Fibroblast of villous mesenchyme (primary cell): ENCODE data around the gene CCDC186.

DNA sequence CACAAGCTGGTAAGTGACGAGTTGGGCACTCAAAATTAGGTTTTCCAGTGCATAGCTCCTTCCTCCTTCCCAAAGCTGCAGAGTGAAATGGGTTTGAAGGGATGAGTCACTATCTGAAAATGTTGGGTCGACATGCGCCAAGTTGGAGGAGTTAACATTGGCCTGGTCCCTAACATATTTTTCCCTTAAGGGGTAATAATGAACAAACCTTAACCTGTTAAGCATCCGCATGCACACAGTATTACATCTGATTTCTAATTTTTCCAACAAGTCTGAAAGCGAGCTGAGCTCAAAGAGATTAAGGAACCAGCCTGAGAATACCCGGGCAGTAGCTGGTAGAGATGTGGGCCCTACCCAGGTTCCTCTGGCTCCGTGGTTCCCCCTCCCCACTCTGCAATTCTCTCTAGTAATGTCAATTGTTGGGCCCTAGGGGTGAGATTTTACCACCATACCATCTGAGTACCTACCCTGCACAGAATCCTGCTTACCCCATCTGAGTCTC is 20.6 kb upstream of the TECTB start:
- CAGE, long polyA plus RNA, result no peak

GRCh38 chr10:112333171-112333890 is 40.6 kb upstream of the ACSL5 start:
- CAGE, long polyA plus RNA, result no peak

GRCh38 chr10:112364914-112365563 is 8.9 kb upstream of the ACSL5 start:
- CAGE, long polyA plus RNA, result no peak

- CAGE, long polyA plus RNA, result no peak
Observed at GRCh38 chr10:112375855-112376530, 2.1 kb downstream of the ACSL5 start.

DNA sequence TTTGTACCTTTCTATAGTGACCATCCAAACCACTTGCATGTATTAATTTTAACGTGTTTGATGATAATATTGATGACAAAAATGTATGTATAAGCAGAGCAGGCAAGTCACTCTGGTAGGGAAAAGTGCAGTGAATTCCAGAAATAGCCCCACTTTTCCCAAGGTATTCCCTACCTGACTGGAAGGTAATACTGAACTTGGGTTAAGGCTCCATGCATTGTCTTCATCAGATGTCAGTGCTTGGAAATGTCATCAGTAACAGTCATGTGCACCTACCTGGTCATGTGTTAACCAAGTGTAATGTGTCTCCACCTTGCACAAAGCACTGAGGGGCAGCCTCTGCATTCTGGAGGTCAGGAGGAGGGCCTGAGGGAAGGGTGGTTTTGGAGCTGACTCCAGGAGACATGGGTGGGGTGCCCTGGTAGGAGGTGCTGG is 242.1 kb downstream of the VTI1A start:
- CAGE, long polyA plus RNA, result no peak

GRCh38 chr10:112743149-112743835 is 206.8 kb upstream of the TCF7L2 start:
- CAGE, long polyA plus RNA, result no peak

DNA sequence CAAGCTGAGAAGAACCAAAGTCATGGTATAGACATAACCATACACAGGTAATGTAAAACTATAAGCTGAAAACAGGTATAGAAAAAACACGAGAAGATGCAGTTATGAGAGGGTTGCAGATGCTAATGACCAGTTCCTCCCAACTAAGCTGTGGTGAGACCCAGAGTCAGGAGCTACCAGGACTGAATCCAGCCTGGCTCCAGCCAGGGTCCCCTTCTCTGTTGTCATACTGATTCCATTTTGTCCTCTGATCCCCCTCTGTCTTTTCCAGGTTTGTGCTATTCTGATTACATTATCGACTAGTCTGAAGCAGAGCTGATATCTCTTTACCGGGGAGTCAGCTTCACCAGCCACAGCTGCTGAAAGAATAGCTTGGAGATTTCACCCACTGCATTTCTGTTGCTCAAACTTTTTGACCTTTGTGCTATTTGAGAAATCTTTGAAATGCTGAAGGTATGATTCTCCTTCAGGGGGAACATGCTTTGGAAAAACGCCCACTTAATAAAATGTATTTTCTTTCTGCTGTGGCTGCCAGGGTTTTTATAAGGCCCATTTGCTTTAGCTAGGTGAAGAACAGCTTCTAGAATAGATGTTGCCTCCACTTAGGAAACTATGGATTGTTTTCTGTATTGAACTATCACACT is 197.8 kb upstream of the TCF7L2 start:
- CAGE, long polyA plus RNA, result no peak

- CAGE, long polyA plus RNA, result no peak
Observed at GRCh38 chr10:112916069-112916509, 34.0 kb upstream of the TCF7L2 start.

DNA sequence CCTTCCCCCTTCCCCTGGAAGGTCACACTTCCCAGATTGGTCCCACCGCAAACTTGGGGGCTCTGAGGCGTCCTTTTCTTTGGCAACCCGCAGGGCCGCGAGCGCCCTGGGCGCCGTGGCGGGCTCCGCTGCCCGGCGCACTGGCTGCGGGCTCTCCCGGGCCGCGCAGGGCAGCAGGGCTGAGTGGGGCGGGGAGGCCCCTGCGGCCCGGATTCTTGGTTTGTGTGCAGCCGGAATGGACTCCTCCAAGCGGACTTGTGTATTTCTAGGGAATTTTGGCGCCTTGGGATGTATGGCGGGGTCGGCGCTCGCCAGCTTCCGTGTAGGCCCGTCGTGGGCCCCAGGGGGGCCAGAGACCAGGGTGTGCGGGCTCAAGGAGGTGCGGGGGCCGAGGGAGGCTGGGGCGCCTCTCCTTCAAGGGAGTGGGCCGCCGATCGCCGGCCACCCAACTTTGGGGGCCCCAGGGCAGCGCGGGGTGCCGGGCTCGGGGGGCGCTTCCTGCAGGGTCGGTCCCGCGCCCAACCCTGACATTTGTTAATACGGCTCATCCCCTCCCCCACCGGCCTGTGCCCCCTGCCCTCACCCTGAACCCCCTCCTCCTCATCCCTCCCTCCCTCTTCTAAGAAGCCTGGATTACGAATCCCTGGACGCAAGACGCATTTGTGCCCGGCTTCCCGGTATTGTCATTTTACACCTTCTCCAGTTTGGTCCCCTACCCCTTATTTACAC is 2.4 kb downstream of the TCF7L2 start:
- CAGE, long polyA plus RNA, result no peak

- CAGE, long polyA plus RNA, result no peak
Observed at GRCh38 chr10:112952998-112953629, 3.1 kb downstream of the TCF7L2 start.

DNA sequence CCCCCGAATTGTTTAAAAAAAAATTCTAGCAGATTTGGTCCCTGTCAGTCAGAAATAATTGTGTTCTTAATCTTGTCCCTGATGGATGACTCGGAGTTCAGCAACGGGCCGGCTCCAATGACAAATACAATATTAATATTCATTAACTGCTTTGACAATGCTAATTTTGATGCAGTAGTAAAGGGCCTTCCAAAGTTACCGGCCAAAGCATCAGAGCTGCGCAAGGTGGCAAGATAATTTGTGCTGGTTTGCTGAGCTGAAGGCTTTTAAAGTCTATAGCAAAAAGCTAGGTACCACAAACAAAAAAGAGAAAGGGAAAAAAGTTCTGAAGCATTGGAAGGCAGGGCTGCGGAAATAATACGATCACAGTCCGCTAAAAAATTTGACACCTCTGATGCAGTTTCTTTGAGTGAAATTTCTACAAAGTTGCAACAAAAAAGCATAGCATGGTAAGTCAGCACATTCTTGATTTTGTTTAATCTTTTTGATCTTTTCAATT is 175.5 kb downstream of the TCF7L2 start:
- CAGE, long polyA plus RNA, result no peak

- CAGE, long polyA plus RNA, result no peak
Observed at GRCh38 chr10:113541029-113541697, 11.7 kb upstream of the HABP2 start.

- CAGE, long polyA plus RNA, result no peak
Observed at GRCh38 chr10:113592871-113593623, 40.2 kb downstream of the HABP2 start.

DNA sequence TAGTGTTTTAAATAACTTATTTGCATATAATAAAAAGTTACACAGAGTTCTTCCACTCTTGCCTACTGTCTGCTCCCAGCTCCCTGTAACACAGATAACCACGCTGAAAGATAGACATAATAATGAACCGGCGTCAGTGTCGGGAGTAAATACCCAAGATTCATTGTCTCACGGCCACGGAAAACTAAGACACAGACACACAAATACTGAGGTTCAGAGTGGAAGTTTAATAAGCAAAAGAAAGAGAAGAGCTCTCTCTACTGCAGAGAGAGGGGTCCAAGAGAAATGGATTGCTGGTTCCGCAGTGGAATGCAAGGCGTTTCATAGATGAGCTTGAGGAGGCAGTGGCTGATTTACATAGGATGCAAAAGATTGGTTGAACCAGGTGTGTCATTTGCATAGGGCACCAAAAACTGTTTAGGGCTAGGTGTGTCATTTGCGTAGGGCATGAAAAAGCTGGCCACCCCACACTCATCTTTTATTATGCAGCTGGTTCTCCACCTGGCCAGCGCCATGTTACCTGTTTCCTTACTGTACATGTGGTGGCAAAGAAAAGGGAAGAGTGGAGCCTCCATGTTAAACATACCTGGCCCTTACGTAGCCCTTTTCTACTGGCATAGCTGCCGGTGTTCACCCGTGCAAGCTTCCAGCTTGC is 32.9 kb downstream of the CASP7 start:
- CAGE, long polyA plus RNA, result no peak

GRCh38 chr10:113858245-113858987 is 4.0 kb downstream of the NHLRC2 start:
- CAGE, long polyA plus RNA, result no peak

GRCh38 chr10:114042773-114043532 is 713 bp upstream of the ADRB1 start:
- CAGE, long polyA plus RNA, result no peak

DNA sequence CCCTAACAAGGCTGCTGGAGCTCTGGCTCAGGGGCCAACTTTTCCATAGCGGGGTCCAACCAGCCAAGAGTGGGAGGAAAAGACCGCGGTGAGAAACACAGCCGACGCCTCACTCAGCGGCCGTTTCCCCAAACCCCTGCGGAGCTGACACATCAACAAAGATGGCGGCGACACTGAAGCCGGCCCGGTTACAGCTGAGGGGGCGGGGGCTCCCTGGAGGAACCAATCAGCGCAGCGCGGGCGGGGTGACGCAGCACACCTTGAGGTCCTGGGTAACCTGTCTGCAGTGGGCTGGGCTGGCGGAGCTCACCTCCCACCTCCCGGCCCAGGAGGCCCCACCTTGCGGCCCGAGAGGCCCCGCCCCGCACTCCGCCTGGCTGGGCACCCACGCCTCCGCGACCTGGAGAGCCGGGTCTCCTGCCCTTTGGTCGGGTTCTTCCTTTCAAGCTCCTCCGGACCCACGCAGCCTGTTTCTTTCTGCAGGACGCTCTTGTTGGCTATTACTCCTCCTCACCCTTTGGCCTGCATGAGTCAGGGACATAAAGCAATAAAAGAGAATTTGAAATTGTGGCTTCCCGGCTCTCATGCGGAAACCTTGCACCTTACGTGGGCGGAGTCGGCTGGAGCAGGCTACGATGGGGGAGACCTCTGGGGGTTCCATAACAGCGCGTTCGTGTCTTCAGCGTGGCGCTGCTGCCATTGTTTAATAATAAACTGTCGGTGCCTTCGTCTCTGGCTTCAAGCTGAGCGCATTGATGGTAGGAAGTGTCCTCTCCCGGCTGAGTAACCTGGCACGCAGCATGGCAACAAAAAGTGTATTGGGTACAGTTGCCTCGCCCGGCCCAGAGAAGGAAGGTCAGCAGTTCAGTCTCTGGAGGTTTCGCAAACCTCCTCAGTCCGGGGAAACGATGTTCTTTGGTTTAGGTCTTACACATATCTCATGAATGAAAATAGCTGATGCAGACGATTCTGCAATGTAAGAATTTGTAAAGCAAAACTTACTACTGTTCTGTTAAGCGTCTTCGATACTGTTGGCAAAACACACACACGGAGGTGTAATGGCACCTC is at the start of gene CCDC186:
TSS of gene CCDC186 (minus strand) at position 163 of the 1,068 bp plus-strand sequence.
- CAGE, long polyA plus RNA, result no peak

DNA sequence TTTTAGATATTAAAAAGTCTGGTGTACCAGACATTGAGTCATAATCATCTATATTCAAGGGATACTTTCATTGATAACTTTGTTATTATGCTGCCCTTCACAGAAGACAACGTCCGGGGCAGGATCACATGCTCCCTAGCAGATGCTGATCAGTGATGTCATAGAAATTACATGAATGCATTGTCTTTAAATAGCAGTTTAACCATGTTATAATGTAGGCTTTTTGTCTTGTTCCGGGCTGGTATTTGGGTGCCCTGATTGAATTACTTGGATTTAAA is 54.0 kb downstream of the VWA2 start:
- CAGE, long polyA plus RNA, result no peak

- CAGE, long polyA plus RNA, result no peak
Observed at GRCh38 chr10:114404831-114405538, 683 bp upstream of the AFAP1L2 start.

GRCh38 chr10:114427430-114428048 is 23.2 kb upstream of the AFAP1L2 start:
- CAGE, long polyA plus RNA, result no peak